ENCODE data around the gene CCAR1.

- RAMPAGE, long total RNA, result no peak
- RRBS, result no CpG with 5 or more reads among the region's 1 CpG
PRO-cap:
- standard, result no peak
- CoPRO, capped RNA only, 2 experiments, result no peak in any of the 2 experiments
- CoPRO, capped and uncapped RNA, 2 experiments, result no peak in any of the 2 experiments
- CoPRO, uncapped RNA only, 2 experiments, result no peak in any of the 2 experiments
CAGE:
- cytosol, long polyA plus RNA, result no peak
- long polyA plus RNA, result no peak
- nucleolus, long total RNA, result no peak
- nucleus, long polyA plus RNA, result no peak
Observed at GRCh38 chr10:63496528-63497011, 24.6 kb upstream of the REEP3 start.

- RAMPAGE, long total RNA, result no peak
- RRBS, result no CpG with 5 or more reads among the region's 4 CpGs
PRO-cap:
- standard, result no peak
- CoPRO, capped RNA only, 2 experiments, result no peak in any of the 2 experiments
- CoPRO, capped and uncapped RNA, 2 experiments, result no peak in any of the 2 experiments
- CoPRO, uncapped RNA only, 2 experiments, result no peak in any of the 2 experiments
CAGE:
- cytosol, long polyA plus RNA, result no peak
- long polyA plus RNA, result no peak
- nucleolus, long total RNA, result no peak
- nucleus, long polyA plus RNA, result no peak
Observed at GRCh38 chr10:63601700-63602279, 80.6 kb downstream of the REEP3 start.

- RAMPAGE, long total RNA, result no peak
- RRBS, result no CpG with 5 or more reads among the region's 9 CpGs
PRO-cap:
- standard, result no peak
- CoPRO, capped RNA only, 2 experiments, result no peak in any of the 2 experiments
- CoPRO, capped and uncapped RNA, 2 experiments, result no peak in any of the 2 experiments
- CoPRO, uncapped RNA only, 2 experiments, result no peak in any of the 2 experiments
CAGE:
- cytosol, long polyA plus RNA, result no peak
- long polyA plus RNA, result no peak
- nucleolus, long total RNA, result no peak
- nucleus, long polyA plus RNA, result no peak
Observed at GRCh38 chr10:63619045-63619959, 98.1 kb downstream of the REEP3 start.

GRCh38 chr10:63644904-63645161 is 123.6 kb downstream of the REEP3 start:
- RAMPAGE, long total RNA, result no peak
- RRBS, result no CpG with 5 or more reads among the region's 2 CpGs
PRO-cap:
- standard, result no peak
- CoPRO, capped RNA only, 2 experiments, result no peak in any of the 2 experiments
- CoPRO, capped and uncapped RNA, 2 experiments, result no peak in any of the 2 experiments
- CoPRO, uncapped RNA only, 2 experiments, result no peak in any of the 2 experiments
CAGE:
- cytosol, long polyA plus RNA, result no peak
- long polyA plus RNA, result no peak
- nucleolus, long total RNA, result no peak
- nucleus, long polyA plus RNA, result no peak

GRCh38 chr10:63682154-63682771 is 161.1 kb downstream of the REEP3 start:
- RAMPAGE, long total RNA, result no peak
- RRBS, result no CpG with 5 or more reads among the region's 3 CpGs
PRO-cap:
- standard, result unidirectional peak, minus-strand start at chr10:63682607
- CoPRO, capped RNA only, 2 experiments, result no peak in any of the 2 experiments
- CoPRO, capped and uncapped RNA, 2 experiments, result peak in 2 of 2 experiments; most common minus-strand start chr10:63682607 (in 2)
- CoPRO, uncapped RNA only, 2 experiments, result peak in 2 of 2 experiments; most common minus-strand start chr10:63682607 (in 2)
CAGE:
- cytosol, long polyA plus RNA, result no peak
- long polyA plus RNA, result no peak
- nucleolus, long total RNA, result no peak
- nucleus, long polyA plus RNA, result no peak

DNA sequence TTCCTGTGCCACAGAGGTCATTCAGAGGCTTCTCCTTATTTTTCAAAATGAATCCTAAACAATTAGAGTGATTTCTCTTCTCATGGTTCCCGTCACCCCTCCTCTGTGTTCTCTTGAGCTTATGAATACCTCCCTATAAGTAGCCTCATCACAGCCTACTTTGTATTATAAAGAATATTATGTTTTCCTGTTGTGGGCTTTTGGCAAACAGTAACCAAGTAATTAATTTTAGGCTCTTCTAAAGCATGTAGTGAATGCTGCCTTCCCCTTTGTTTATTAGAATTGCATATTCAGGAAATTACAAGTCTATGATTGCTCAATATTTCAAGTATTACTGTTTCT is 179.5 kb downstream of the REEP3 start:
- RAMPAGE, long total RNA, result no peak
- RRBS, result no CpG with 5 or more reads among the region's 1 CpG
PRO-cap:
- standard, result no peak
- CoPRO, capped RNA only, 2 experiments, result no peak in any of the 2 experiments
- CoPRO, capped and uncapped RNA, 2 experiments, result no peak in any of the 2 experiments
- CoPRO, uncapped RNA only, 2 experiments, result no peak in any of the 2 experiments
CAGE:
- cytosol, long polyA plus RNA, result no peak
- long polyA plus RNA, result no peak
- nucleolus, long total RNA, result no peak
- nucleus, long polyA plus RNA, result no peak

DNA sequence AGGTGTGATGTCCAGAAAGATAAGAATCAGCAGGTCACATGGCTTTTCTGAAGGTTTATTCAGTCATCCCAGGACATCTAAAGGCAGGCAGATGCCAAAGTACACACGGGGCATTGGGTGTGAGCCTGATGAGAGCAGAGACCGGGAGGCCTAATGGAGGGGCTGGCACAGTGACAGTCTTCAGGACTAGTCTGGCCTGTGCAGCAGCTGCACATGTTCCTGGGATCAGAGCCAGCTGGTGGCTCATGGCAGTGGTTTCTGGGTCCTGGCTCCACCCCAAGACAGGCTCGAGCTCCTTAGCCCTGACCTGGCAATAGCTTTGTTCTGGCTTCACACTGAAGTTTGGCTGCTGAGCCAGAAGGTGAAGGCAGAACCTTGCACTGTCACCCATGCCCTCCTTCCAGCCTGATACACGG is 191.1 kb downstream of the REEP3 start:
- RAMPAGE, long total RNA, result no peak
- RRBS, result no CpG with 5 or more reads among the region's 4 CpGs
PRO-cap:
- standard, result no peak
- CoPRO, capped RNA only, 2 experiments, result no peak in any of the 2 experiments
- CoPRO, capped and uncapped RNA, 2 experiments, result no peak in any of the 2 experiments
- CoPRO, uncapped RNA only, 2 experiments, result no peak in any of the 2 experiments
CAGE:
- cytosol, long polyA plus RNA, result no peak
- long polyA plus RNA, result no peak
- nucleolus, long total RNA, result no peak
- nucleus, long polyA plus RNA, result no peak

- RAMPAGE, long total RNA, result no peak
- RRBS, result no CpG with 5 or more reads among the region's 12 CpGs
PRO-cap:
- standard, result no peak
- CoPRO, capped RNA only, 2 experiments, result no peak in any of the 2 experiments
- CoPRO, capped and uncapped RNA, 2 experiments, result no peak in any of the 2 experiments
- CoPRO, uncapped RNA only, 2 experiments, result no peak in any of the 2 experiments
CAGE:
- cytosol, long polyA plus RNA, result no peak
- long polyA plus RNA, result no peak
- nucleolus, long total RNA, result no peak
- nucleus, long polyA plus RNA, result no peak
Observed at GRCh38 chr10:64036314-64037001, 515.3 kb downstream of the REEP3 start.

- RAMPAGE, long total RNA, result no peak
- RRBS, result no CpG with 5 or more reads among the region's 22 CpGs
PRO-cap:
- standard, result unidirectional peak, plus-strand start at chr10:65570536
- CoPRO, capped RNA only, 2 experiments, result no peak in any of the 2 experiments
- CoPRO, capped and uncapped RNA, 2 experiments, result no peak in any of the 2 experiments
- CoPRO, uncapped RNA only, 2 experiments, result no peak in any of the 2 experiments
CAGE:
- cytosol, long polyA plus RNA, result no peak
- long polyA plus RNA, result no peak
- nucleolus, long total RNA, result no peak
- nucleus, long polyA plus RNA, result start-site peak on the plus strand at chr10:65570518-65570552, 184 and 34 reads in 2 replicates
Observed at GRCh38 chr10:65570090-65571137, 1355.4 kb upstream of the LRRTM3 start.

GRCh38 chr10:67224366-67225034 is 298.7 kb downstream of the LRRTM3 start:
- RAMPAGE, long total RNA, result no peak
- RRBS, result no CpG with 5 or more reads among the region's 7 CpGs
PRO-cap:
- standard, result no peak
- CoPRO, capped RNA only, 2 experiments, result no peak in any of the 2 experiments
- CoPRO, capped and uncapped RNA, 2 experiments, result no peak in any of the 2 experiments
- CoPRO, uncapped RNA only, 2 experiments, result no peak in any of the 2 experiments
CAGE:
- cytosol, long polyA plus RNA, result no peak
- long polyA plus RNA, result no peak
- nucleolus, long total RNA, result no peak
- nucleus, long polyA plus RNA, result no peak

DNA sequence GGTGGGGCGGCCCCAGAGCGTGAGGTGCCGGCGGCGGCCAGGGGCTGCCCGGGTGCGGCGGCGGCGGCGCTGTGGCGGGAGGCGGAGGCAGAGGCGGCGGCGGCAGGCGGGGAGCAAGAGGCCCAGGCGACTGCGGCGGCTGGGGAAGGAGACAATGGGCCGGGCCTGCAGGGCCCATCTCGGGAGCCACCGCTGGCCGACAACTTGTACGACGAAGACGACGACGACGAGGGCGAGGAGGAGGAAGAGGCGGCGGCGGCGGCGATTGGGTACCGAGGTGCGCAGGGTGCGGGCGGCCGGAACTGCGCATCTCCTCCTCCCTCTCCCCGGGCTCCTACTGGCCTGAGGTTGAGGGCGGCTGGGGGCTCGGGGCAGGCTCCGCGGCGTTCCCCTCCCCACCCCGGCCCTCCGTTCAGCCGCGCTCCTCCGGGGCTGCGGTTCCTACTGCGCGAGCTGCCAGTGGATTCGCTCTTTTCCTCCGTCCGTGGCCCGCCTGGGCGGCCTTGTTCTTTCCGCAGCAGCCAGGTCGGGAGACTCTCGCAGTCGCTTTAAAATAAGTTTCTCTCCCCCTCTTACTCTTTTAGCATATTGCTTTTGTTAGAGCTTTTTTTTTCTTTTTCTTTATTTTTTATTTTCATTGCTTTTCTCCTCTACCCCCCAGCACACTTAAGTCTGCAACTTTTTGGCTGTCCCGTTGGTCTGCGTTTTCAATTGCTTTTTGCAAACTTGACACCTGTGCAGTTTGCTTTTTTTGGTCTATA is 599 bp downstream of the SIRT1 start:
- RAMPAGE, long total RNA, result no peak
- RRBS, result 2% methylated on average over 7 of the region's 67 CpGs
PRO-cap:
- standard, result bidirectional peak, plus-strand start at position 90 of the sequence, minus-strand start at position 219 of the sequence; bidirectional peak, plus-strand start at position 411 of the sequence, minus-strand start at position 446 of the sequence; unidirectional peak, minus-strand start at position 550 of the sequence
- CoPRO, capped RNA only, 2 experiments, result peak in 2 of 2 experiments; most common plus-strand start position 411 of the sequence (in 2); most common minus-strand start position 216 of the sequence (in 1)
- CoPRO, capped and uncapped RNA, 2 experiments, result peak in 1 of 2 experiments; most common plus-strand start position 214 of the sequence (in 1); most common minus-strand start position 213 of the sequence (in 1)
- CoPRO, uncapped RNA only, 2 experiments, result peak in 1 of 2 experiments; most common plus-strand start position 418 of the sequence (in 1); most common minus-strand start position 176 of the sequence (in 1)
CAGE:
- cytosol, long polyA plus RNA, result no peak
- long polyA plus RNA, result no peak
- nucleolus, long total RNA, result no peak
- nucleus, long polyA plus RNA, result no peak

DNA sequence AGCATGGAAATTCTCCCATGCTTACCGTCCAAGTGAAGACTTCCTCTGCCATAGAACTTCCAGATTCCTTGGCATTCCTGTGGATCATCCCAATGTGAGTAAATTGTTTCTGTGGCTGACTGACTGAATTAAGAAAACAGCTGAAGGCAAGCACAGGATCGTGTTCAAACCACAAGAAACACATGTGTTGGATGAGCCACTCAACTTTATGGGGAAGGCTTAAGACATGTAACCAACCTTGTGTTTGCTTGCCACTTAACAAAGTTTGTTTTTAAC is 2.6 kb upstream of the MYPN start:
- RAMPAGE, long total RNA, result no peak
- RRBS, result no CpG with 5 or more reads among the region's 2 CpGs
PRO-cap:
- standard, result no peak
- CoPRO, capped RNA only, 2 experiments, result no peak in any of the 2 experiments
- CoPRO, capped and uncapped RNA, 2 experiments, result no peak in any of the 2 experiments
- CoPRO, uncapped RNA only, 2 experiments, result no peak in any of the 2 experiments
CAGE:
- cytosol, long polyA plus RNA, result no peak
- long polyA plus RNA, result no peak
- nucleolus, long total RNA, result no peak
- nucleus, long polyA plus RNA, result no peak

DNA sequence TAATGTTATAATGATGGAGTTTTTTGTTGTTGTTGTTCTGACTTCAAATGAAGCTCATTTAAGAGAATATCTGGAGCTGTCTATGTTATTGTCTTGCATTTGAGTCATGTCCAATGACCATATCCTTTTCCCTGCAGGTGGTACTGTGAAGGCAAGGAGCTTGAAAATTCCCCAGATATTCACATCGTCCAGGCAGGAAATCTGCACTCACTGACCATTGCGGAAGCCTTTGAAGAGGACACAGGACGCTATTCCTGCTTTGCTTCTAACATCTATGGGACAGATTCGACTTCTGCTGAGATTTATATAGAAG is 33.5 kb downstream of the MYPN start:
- RAMPAGE, long total RNA, result no peak
- RRBS, result no CpG with 5 or more reads among the region's 4 CpGs
PRO-cap:
- standard, result no peak
- CoPRO, capped RNA only, 2 experiments, result no peak in any of the 2 experiments
- CoPRO, capped and uncapped RNA, 2 experiments, result no peak in any of the 2 experiments
- CoPRO, uncapped RNA only, 2 experiments, result no peak in any of the 2 experiments
CAGE:
- cytosol, long polyA plus RNA, result no peak
- long polyA plus RNA, result no peak
- nucleolus, long total RNA, result no peak
- nucleus, long polyA plus RNA, result no peak

DNA sequence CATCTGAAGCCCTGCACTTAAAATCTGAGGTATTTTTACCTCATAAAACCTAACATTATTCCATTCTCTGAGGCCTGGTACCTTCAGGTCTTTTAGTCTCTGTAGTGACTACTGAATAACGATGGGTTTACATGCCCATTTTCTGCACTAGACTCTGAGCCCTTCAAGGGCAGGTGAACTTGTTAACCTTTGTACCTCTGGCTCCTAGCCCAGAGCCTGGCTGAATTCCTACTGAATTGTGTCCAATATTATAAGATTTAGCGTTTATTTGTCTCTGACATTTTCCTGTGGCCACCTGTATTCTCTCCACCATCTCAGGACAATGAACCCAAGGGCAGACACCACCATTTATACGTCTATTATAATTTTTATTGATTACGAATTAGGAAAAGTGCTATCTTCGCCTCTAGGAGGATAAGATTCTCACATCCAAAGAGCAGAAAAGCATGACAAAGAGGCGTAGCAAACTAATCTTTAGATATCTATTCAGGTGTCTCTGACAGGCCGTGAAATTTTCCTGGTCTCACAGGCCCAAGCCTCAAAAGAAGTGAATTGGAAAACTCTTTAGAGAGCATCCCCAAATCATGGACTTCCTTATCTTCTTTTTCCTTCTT is 27.9 kb upstream of the HNRNPH3 start:
- RAMPAGE, long total RNA, result no peak
- RRBS, result no CpG with 5 or more reads among the region's 7 CpGs
PRO-cap:
- standard, result no peak
- CoPRO, capped RNA only, 2 experiments, result no peak in any of the 2 experiments
- CoPRO, capped and uncapped RNA, 2 experiments, result no peak in any of the 2 experiments
- CoPRO, uncapped RNA only, 2 experiments, result no peak in any of the 2 experiments
CAGE:
- cytosol, long polyA plus RNA, result no peak
- long polyA plus RNA, result no peak
- nucleolus, long total RNA, result no peak
- nucleus, long polyA plus RNA, result no peak

DNA sequence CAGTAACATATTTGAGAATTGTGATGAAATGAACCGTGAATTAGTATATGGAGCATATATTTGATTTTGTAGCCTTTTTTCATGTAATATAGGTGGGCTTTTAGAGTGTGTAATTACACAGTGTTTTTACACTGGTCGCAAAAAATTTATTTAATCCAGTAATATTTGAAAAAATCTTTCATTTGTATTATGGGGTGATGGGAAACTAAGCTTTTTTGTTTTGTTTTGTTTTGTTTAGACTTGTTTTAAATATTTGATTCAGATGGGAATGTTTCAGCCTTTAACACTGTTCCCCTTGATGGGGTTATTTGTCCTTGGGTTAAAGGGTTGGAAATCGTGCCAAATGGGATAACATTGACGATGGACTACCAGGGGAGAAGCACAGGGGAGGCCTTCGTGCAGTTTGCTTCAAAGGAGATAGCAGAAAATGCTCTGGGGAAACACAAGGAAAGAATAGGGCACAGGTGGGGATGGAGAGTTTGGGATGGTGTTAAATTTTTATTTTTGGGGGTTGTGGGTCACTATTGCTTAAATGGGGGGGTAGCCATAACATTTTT is 4.9 kb upstream of the PBLD start:
- RAMPAGE, long total RNA, result no peak
- RRBS, result no CpG with 5 or more reads among the region's 5 CpGs
PRO-cap:
- standard, result no peak
- CoPRO, capped RNA only, 2 experiments, result no peak in any of the 2 experiments
- CoPRO, capped and uncapped RNA, 2 experiments, result no peak in any of the 2 experiments
- CoPRO, uncapped RNA only, 2 experiments, result no peak in any of the 2 experiments
CAGE:
- cytosol, long polyA plus RNA, result start-site peak on the plus strand centred at position 416 of the sequence, 93 bp wide, 158 and 241 reads in 2 replicates
- long polyA plus RNA, result start-site peak on the plus strand centred at position 416 of the sequence, 94 bp wide, 286 and 398 reads in 2 replicates
- nucleolus, long total RNA, result no peak
- nucleus, long polyA plus RNA, result no peak

DNA sequence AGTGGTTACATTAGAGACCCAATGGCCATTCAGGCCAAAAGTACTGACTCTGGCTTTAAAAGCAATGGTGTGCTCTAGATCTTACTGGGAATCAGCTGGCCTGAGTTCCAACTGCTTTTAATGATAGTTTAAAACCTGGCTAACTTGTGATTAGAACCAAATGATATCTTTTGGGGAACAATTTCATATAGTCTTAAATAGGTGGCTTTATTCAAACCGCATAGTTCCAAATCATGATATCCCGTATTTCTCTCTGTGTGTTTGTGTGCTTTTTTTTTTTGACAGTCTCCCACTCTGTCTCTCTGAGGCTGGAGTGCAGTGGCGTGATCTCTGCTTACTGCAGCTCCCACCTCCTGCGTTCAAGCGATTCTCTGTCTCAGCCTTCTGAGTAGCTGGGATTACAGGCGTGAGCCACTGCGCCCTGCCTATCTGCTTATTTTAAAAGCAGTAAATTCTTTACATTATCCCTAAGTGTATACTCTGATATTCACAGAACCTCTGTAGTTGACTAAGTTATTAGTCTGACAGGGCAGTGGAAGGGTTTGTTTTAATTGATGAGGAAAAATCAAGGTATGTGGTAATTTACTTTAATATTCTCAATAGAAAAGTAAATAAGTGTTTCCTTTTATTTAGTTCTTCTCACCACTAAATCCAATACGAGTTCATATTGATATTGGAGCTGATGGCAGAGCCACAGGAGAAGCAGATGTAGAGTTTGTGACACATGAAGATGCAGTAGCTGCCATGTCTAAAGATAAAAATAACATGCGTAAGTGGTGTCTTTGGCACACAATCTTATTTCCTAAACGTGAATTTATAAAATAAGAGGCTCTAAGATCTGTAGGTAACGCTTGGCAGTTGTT is 8.0 kb upstream of the PBLD start:
- RAMPAGE, long total RNA, result no peak
- RRBS, result no CpG with 5 or more reads among the region's 11 CpGs
PRO-cap:
- standard, result no peak
- CoPRO, capped RNA only, 2 experiments, result no peak in any of the 2 experiments
- CoPRO, capped and uncapped RNA, 2 experiments, result no peak in any of the 2 experiments
- CoPRO, uncapped RNA only, 2 experiments, result peak in 2 of 2 experiments; most common plus-strand start position 120 of the sequence (in 1); most common minus-strand start position 125 of the sequence (in 1)
CAGE:
- cytosol, long polyA plus RNA, result no peak
- long polyA plus RNA, result no peak
- nucleolus, long total RNA, result no peak
- nucleus, long polyA plus RNA, result no peak

- RAMPAGE, long total RNA, result start-site peak on the plus strand at chr10:68721183-68721243, 369 and 1,003 reads in 2 replicates
- RRBS, result 2% methylated on average over 10 of the region's 38 CpGs
PRO-cap:
- standard, result bidirectional peak, plus-strand start at chr10:68721239, minus-strand start at chr10:68721180
- CoPRO, capped RNA only, 2 experiments, result peak in 2 of 2 experiments; most common plus-strand start chr10:68721214 (in 1); most common minus-strand start chr10:68721119 (in 2)
- CoPRO, capped and uncapped RNA, 2 experiments, result peak in 2 of 2 experiments; most common plus-strand start chr10:68721214 (in 2); most common minus-strand start chr10:68721035 (in 1)
- CoPRO, uncapped RNA only, 2 experiments, result peak in 2 of 2 experiments; most common plus-strand start chr10:68721281 (in 1); most common minus-strand start chr10:68721035 (in 1)
CAGE:
- cytosol, long polyA plus RNA, result start-site peak on the plus strand at chr10:68721174-68721248, 3,948 and 4,040 reads in 2 replicates
- long polyA plus RNA, result start-site peak on the plus strand at chr10:68721207-68721262, 7,738 and 4,387 reads in 2 replicates
- nucleolus, long total RNA, result no peak
- nucleus, long polyA plus RNA, result start-site peak on the plus strand at chr10:68721207-68721285, 13,973 and 17,300 reads in 2 replicates
Observed at GRCh38 chr10:68720806-68721381, at the start of gene CCAR1. Gene CCAR1 (plus strand): TSS chr10:68721239.

GRCh38 chr10:68779851-68780589 is 47.3 kb upstream of the STOX1 start:
- RAMPAGE, long total RNA, result no peak
- RRBS, result no CpG with 5 or more reads among the region's 4 CpGs
PRO-cap:
- standard, result no peak
- CoPRO, capped RNA only, 2 experiments, result no peak in any of the 2 experiments
- CoPRO, capped and uncapped RNA, 2 experiments, result no peak in any of the 2 experiments
- CoPRO, uncapped RNA only, 2 experiments, result peak in 2 of 2 experiments; most common plus-strand start chr10:68780047 (in 1)
CAGE:
- cytosol, long polyA plus RNA, result no peak
- long polyA plus RNA, result no peak
- nucleolus, long total RNA, result no peak
- nucleus, long polyA plus RNA, result no peak

Measured in K562 (cell line).